ENCODE data around the genes FAM236B, CHIC1, NEXMIF and PGAM4.

GRCh38 chrX:72102744-72103085 is 78.8 kb upstream of the PIN4 start:
- RRBS, result no CpG with 5 or more reads among the region's 4 CpGs

GRCh38 chrX:72459080-72459365 is 113.6 kb downstream of the HDAC8 start:
- RRBS, result no CpG with 5 or more reads among the region's 2 CpGs

- RRBS, result no CpG with 5 or more reads among the region's 3 CpGs
These were observed 61.8 kb upstream of the HDAC8 start for GRCh38 chrX:72634400-72634841.

GRCh38 chrX:72782590-72782907 is at the start of gene FAM236B:
TSS of gene FAM236B (minus strand) at chrX:72782660.
- RRBS, result no CpG with 5 or more reads among the region's 14 CpGs

DNA sequence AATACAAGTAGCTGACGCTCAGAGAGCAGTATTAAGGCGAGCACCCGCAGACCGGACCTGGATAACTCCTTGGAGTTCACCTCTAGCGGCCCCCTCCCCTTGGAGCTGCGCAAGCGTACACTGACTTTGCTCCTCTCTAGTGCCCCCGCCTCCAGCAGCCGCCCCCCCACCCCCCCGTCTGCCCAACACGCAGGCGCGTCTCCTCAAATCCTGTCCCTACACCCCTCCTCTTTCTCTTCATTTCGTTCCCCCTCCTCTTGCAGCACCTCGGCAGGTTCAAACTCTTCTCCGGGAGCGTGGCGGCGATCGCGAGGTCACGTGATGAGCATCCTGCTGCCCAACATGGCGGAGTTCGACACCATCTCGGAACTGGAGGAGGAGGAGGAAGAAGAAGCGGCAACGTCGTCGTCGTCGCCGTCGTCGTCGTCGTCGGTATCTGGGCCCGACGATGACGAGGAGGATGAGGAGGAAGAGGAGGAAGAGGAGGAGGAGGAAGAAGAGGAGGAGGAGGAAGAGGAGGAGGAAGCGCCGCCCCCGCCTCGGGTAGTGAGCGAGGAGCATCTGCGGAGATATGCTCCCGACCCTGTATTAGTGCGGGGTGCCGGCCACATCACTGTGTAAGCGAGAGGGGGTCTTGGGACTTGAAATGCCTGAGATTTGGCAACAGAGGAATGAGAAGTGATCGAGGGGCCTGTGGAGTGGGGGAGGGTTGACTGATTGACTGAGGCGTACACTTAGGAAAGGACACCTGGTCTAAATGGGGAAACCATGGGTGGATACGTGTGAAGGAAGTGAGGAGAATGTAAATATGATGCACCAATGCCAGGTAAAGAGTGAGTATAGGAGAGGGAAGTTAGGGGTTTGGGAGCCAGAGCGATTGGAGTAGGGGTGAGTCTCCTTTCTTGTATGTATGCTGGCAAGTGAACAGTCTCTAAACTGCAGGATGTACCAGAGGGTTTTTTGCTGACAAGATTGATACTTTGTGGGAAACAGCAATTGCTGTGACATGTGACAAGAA is at the start of gene CHIC1:
Gene CHIC1, plus strand, starts transcription at position 234 of the 1,018 bp plus-strand sequence.
- RRBS, result no CpG with 5 or more reads among the region's 54 CpGs

- RRBS, result no CpG with 5 or more reads among the region's 2 CpGs
These were observed 263.0 kb downstream of the CHIC1 start for GRCh38 chrX:73825867-73826446.

DNA sequence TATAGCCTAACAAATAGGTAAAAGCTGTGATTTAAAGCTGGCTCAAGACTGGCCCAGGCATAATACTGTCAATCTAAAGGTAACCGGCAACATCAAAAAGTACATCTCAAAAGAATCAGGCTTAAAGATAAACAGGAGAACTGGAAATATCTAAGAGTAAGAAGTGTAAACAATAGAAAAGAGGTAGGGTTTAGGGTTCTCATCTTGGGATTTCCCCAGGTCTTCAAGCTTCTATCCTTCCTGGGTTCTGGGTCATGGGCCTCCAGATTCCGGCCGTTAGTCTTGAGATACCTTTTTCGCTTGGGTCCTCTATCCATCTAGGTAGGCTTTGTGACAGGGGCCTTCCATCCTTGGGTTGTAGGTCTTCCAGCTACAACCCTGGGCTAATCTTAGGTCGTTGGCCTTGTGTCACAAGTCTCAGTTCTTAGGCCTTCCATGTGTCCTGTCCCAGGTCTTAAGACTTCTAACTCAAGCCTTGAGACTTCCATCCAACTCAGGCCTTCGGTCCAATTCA is 263.5 kb downstream of the CHIC1 start:
- RRBS, result no CpG with 5 or more reads among the region's 6 CpGs

DNA sequence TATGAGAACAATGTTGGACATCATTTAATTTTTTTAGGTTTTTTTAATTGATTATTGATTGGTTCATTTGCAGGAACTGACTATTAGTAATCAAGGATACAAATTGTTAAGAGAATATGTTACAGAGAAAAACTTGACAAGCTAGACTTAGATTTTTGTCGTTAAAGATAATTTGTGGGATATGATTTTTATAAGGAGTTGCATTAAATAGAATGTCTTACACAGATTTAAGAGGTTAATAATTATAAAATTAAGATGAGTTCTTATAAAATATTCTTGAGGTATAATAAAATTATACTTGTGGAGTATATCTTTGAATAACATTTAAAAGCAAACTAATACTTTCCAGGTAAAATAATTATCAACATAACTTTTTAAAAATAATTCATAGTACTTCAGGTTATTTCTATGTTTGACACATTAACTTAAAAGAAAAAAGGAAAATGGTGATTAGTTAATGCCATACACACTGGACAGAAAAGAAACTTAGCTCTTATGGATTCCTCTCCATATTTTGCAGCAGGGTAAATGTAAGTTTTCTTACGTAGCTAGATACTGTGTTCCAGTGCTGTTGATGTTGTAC is 356.5 kb upstream of the ZCCHC13 start:
- RRBS, result no CpG with 5 or more reads among the region's 2 CpGs

DNA sequence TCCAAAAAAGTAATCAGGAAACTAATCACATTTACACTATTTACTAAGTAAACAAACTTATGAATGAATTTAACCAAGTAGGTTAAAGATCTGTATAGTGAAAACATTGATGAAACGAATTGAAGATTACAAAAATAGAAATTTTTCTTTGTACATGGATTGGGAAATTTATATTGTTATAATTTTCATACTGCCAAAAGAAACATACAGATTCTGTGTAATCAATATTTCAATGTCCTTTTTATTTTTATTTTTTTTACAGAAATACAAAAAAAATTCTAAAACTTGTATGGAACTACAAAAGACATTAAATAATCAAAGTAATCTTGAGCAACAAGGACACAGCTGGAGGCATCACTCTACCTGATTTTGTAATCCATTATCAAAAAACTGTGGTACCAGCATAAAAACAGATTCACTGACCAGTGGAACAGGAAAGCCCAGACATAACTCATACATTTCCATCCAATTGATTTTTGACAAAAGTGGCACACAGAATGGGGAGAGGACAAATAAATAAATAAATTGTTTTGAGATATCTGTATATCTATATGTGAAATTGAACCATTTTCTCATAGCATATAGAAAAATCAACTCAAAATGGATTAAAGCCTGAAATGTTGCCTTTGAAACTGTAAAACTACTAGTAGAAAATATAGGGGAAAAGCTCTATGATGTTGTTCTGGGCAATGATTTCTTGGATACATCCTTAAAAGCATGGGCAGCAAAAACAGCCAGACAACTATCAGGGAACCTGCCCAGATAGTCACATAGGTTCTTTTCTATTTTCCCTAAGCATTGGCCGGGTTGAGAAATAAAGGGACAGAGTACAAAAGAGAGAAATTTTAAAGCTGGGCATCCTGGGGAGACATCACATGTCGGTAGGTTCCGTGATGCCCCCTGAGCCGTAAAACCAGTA is 299.7 kb upstream of the ZCCHC13 start:
- RRBS, result no CpG with 5 or more reads among the region's 5 CpGs

- RRBS, result no CpG with 5 or more reads among the region's 15 CpGs
These were observed 204.2 kb upstream of the ZCCHC13 start for GRCh38 chrX:74099562-74100457.

GRCh38 chrX:74534967-74535633 is 79.3 kb downstream of the RLIM start:
- RRBS, result no CpG with 5 or more reads among the region's 10 CpGs

DNA sequence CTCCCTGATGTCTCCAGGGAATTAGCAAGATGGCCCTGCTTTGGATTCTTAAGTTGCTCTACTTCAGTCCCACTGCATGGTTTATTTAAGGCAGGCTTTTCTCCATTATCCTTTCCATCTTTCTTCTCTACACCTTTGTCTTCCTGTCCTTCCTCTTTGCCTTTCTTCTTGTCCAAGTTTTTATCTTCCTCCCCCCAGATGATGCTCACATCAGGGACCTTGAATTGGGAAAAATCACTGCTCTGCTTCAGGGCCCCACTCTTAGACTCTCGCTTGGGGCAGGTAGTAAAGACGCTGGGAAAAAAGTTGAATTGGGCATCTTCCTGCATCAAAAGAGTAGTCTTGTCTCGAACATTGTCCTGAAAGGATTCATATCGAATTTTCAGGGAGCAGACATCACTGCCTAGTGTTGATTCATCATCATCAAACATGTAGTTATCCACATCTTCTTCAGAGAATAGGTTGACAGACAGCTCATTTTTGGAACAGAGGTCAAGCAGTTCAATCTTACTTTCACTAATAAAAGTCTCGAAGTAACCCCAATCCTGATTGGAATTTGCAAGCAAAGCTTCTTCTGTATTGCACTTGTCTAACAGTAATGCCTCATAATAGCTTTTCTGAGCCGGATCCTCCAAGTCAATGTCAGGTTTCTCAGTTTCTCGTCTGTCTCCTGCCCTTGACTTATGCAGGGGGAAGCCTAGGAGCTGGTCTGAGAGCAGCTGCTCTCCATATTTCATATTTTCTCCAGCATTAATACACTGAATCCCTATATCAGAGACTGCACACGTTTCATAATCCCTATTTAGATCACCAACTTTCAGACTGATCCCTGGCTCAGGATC is 129.0 kb upstream of the RLIM start:
- RRBS, result no CpG with 5 or more reads among the region's 8 CpGs

GRCh38 chrX:74925181-74926245 is at the start of gene NEXMIF:
TSS of gene NEXMIF (minus strand) at chrX:74925452.
- RRBS, result 0% methylated on average over 6 of the region's 53 CpGs

GRCh38 chrX:77653911-77654372 is 132.1 kb downstream of the ATRX start:
- RRBS, result no CpG with 5 or more reads among the region's 4 CpGs

DNA sequence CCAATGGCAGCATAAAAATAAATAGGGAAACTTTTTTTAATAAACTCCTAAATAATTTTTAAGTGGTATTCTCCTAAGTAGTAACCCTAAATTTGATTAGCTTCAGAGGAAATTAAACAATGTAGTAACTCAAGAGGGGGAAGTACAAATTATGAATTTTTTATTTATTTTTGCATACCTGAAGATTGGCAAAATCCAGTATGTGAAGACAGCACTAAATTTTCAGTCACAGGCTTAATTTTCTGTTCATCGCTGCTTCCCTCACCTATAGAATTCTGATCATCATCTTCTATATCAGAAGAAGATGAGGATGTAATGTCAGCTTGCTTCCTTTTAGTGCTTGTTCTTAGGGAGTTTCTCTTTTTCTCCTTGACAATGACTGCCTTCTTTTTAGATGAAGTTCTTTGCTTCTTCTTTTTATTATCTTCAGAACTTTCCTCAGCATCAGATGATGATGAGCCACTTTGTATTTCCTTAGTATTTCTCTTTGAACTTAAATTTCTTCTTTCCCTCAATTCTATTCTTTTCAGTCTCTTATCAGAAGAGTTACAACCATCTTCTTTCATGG is 104.6 kb downstream of the ATRX start:
- RRBS, result no CpG with 5 or more reads among the region's 1 CpG

DNA sequence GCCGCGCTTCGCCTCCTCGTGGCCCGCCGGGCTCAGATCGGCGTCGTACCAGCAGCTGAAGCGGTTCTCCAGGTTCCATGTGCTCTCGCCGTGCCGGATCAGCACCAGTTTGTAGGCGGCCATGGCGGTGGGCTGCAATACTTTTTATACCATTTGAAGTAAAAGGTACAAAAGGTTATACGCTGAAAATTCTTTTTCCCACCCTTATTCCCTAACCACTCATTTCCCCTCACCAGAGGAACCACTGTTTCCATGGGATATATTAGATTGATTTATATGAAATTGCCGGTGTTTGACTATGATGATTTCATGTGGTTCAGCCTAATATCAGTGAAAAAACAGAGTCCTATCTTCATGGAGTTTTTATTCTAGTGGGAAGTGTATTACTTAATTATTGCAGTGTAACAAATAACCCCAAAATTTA is at the start of gene PGAM4:
Gene PGAM4, minus strand, starts transcription at position 123 of the 424 bp plus-strand sequence.
- RRBS, result no CpG with 5 or more reads among the region's 17 CpGs

DNA sequence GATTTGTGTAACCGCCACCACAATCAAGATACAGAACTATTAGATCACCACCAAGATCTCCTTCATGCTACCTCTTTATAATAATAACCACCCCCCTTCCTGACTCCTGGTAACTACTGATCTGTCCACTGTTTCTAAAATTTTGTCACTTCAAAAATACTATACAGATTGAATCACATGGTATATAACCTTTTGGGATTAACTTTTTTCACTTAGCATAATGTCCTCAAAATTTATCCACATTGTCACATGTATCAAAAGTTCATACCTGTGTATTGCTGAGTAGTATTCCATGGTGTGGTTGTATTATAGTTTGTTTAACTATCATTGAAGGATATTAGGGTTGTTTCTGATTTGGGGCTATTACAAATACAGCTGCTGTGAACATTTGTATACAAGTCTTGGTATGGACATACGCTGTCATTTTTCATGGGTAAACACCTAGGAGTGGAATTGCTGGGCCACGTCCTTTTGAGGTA is 3.3 kb downstream of the PGK1 start:
- RRBS, result no CpG with 5 or more reads among the region's 3 CpGs

DNA sequence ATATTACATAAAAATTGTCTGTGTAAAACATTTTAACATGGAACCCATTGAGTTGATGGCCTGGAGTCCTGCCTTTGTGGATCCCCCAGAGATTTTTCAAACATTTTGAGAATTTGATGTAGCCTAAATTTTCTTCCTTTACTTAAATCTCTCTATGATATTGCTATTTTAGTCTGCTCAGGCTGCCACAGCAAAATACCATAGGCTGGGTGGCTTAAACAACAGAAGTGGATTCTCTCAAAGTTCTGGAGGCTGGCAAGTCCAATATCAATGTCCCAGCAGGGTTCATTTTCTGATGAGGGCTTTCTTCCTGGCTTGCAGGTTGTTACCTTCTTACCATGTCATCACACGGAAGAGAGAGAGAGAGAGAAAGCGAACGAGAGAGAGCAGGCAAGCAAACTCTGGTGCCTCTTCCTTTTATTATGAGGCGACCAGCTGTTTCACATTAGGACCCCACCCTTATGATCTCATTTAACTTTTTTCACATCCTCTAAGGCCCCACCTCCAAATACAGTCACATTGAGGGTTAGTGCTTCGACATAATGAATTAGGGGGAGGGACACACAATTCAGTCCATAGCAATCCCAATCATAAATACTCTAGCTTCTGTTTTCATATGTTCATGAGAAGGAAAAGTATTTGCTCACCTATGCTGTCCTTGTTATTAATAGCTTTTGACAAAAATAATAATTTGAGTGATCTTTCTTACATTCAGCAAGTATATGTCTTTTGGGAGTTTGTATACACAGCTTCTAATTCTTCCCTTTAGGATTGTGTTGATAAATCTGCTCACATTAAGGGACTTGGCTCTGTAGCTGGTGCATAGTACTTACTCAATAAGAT is 10.6 kb upstream of the GPR174 start:
- RRBS, result no CpG with 5 or more reads among the region's 5 CpGs

- RRBS, result no CpG with 5 or more reads among the region's 2 CpGs
These were observed 86.9 kb downstream of the HMGN5 start for GRCh38 chrX:81114691-81115378.